ENCODE results near the gene KLHL34.

- PRO-cap = no peak
Measured at GRCh38 chrX:16882030-16882615, 12.0 kb upstream of the RBBP7 start.

GRCh38 chrX:17547975-17548690, 173.1 kb downstream of the NHS start:
- PRO-cap = no peak

- PRO-cap = bidirectional peak, plus-strand start at chrX:17738319, minus-strand start at chrX:17738216
Measured at GRCh38 chrX:17737972-17738895, 941 bp downstream of the SCML1 start.

- PRO-cap = no peak
Measured at GRCh38 chrX:17754234-17754715, 17.0 kb downstream of the SCML1 start.

DNA sequence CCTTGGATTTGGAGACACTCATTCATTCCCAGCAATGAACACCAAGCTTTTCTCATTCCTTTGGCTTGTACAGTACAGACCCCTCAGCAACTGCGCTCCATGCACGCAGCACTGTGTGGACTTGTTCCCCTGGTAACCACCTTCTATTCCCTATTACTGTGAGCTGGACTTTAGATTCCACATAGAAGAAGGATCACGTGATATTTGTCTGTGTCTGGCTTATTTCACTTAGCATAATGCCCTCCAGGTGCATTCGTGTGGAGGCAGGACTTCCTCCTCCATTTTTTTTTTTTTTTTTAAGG, 106.5 kb downstream of the PHKA2 start:
- PRO-cap = no peak

DNA sequence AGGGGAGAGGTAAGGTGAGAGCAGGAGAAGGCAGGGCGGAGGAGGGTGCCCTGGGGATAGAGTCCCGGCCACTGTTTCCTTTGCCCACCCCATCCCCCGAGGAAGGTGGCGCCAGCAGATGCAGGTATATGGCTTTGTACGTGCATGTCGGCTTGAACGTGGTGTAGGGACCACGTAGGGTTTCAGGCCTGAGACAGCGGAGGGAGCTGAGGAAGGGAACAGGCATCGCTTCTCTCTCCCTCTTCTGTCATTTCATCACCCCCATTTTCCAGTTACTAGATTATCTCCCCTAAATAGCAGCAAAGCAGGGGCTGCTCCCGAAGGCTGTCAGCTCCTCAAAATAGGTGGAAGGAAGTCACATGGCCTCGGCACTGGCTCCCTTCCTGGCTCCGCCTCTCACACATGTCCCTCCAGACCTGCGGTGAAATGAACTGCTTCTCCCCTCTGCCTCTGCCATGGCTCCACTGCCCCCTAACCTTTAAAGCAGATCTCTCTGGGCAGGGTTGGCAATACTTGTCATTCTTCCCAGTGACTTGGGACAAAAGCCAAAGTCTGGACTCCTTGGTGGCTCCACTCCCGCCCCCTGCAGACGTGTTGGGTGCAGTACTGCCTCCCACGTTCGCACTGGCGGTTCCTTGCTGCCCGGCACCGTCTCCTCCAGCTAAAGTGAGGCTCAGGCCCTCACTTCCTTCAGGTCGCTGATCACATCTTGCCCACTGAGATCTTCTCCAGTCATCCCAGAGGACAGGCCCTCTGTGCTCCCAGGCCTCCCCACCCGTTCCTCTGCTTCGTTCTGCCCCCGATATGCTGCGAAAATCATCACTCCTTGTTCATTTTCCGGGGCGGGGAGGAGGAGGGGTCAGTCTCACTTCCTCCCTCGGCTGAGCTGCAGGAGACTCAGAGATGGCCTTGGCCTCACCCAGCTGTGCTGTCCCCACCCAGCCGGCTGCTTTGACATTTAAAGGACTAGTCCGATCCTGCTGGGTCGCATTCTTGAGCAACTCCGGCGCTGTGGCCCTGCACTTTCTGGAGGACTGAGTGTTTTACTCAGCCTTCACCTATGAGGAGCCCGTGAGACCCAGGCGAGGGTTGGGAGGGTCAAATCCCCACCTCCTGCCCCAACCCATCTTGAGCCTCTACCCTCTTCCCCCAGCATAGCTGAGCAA, 97.5 kb downstream of the PHKA2 start:
- PRO-cap = bidirectional peak, plus-strand start at position 403 of the sequence, minus-strand start at position 346 of the sequence; bidirectional peak, plus-strand start at position 900 of the sequence, minus-strand start at position 785 of the sequence

DNA sequence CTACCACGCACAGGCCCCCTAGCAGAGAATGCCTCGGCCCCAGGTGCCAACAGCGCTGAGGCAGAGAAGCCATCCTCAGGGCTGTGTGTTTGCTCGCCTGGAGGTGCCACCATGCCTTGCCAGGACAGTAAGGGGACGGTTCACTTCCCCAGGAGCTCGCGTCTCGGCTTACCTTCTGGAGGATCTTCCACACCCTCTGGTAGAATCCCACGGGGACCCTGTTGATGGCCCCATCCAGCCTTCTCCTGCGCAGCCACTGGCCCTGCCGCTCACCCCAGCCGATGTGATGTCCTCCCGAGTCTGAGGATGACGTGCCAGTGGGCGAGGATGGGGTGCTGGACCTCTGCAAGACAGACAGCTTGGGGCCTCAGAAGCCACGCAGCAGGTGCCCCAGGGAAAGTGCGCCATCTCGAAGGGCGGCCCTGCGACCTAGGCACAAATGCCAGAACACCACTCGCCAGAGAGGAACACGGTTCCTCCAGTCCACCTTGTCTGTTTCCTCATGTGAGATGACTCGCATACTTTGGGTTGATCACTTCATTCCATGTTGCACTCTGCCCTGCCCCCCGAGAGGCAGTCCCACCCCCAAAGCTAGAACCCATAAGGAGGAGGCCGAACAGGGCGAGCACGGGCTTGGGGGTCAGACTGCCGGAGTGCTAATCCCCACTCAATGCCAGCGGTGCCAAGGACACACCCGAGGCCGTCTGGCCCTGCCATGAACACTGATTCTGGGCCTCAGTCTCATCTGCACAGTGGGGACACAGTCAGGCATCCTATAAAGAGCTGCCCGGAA, 86.7 kb downstream of the PHKA2 start:
- PRO-cap = no peak

DNA sequence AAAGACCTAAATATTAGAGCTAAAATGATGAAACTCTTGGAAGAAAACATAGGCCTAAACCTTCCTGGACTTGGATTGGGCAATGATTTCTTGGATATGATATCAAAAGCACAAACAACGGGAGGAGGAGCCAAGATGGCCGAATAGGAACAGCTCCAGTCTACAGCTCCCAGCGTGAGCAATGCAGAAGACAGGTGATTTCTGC, 20.2 kb upstream of the ADGRG2 start:
- PRO-cap = no peak

GRCh38 chrX:19513680-19514425, 1.5 kb downstream of the MAP3K15 start:
- PRO-cap = no peak

- PRO-cap = no peak
Measured at GRCh38 chrX:19545855-19546208, 30.5 kb upstream of the MAP3K15 start.

DNA sequence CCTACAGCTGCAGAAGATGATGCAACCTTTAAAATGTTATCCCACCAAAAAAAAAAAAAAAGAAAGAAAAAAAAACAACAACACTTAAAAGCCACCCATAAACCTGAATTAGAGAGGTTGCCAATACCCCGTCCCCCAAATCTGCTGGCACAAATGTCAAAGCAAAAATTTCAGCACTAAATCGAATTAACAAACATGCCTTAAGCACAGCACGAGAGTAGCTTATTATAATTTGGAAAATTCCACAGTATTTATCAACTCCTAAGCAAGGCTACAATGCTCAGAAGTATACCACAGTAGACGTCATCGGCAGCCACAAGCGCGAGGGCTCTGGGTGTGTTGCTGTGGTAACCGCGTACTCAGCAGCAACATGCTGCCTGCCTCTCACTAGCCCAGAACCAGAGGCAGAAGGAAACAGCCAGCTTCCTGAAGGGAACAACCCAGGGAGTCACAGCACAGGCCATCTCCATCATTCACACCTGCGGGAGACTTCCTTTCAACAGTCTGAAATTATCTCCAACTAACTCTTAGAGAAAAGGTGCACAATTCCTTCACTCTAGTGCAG, 167.6 kb upstream of the MAP3K15 start:
- PRO-cap = no peak

GRCh38 chrX:19836084-19836829, 51.1 kb downstream of the SH3KBP1 start:
- PRO-cap = no peak

DNA sequence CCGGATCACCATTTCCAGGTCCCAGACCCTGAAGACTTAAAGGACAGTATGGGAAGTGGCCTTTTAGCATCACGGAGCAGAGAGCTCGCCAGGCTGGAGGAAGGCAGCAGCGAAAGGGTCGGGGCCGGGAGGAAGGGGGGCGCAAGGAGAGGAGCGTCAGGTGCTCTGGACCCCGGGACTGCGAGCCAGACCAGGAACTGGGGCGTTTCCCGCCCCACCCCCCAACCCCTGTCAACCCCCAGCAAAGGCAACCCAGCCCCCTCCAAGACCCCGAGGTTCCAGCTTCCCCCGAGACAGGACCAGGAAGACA, 855 bp downstream of the SH3KBP1 start:
- PRO-cap = no peak

- PRO-cap = no peak
Measured at GRCh38 chrX:19964793-19965811, 25.8 kb downstream of the BCLAF3 start.

GRCh38 chrX:20061256-20061781, 55.4 kb downstream of the MAP7D2 start:
- PRO-cap = no peak

- PRO-cap = no peak
Measured at GRCh38 chrX:20514519-20514781, 247.7 kb upstream of the RPS6KA3 start.

- PRO-cap = no peak
Measured at GRCh38 chrX:21658000-21658771, at the start of gene KLHL34. KLHL34 (minus strand) TSS chrX:21658330.

- PRO-cap = no peak
Measured at GRCh38 chrX:21658772-21659347, 730 bp upstream of the KLHL34 start.

DNA sequence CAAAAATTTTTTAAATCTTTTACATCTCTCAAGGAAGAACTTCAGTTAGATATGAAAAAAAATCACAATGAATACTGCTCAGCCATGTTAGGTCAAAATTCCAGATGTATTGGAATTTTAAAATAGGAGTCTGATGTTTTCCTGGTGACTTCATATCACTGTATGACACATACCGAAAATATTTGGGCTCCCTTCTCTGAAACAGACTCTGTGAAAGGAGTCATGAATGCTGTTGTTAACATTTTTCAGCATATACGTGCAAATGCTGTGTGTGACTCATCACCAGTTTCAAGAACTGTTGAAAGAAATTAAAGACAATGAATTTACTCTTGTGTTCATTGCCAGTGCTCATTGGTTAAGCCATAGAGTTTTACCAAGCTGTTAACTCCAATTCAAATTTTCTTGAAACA, 13.7 kb upstream of the SMS start:
- PRO-cap = no peak

- PRO-cap = no peak
Measured at GRCh38 chrX:23332047-23332936, 2.4 kb upstream of the PTCHD1 start.

Data from right common carotid artery plus branches (tissue), 1 donor.